ENCODE results near the genes PALM3, TECR and NDUFB7.

DNA sequence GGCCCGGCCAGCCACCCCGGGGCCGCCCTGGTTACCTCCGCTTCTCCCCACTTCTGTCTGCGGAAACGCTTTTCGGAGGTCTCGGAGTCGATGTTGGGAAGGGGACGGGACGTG lies 195 bp downstream of the RFX1 start:
- PRO-cap: no peak

- PRO-cap: no peak
These were observed 11.2 kb downstream of the IL27RA start for GRCh38 chr19:14042516-14043437.

- PRO-cap: bidirectional peak, plus-strand start at chr19:14062282, minus-strand start at chr19:14062076
These were observed at the start of gene PALM3 for GRCh38 chr19:14061324-14062534. Gene PALM3, minus strand, starts transcription at chr19:14062076.

GRCh38 chr19:14093138-14094347 lies 8.0 kb upstream of the C19orf67 start:
- PRO-cap: no peak

- PRO-cap: no peak
These were observed 10.9 kb downstream of the PRKACA start for GRCh38 chr19:14106583-14107164.

DNA sequence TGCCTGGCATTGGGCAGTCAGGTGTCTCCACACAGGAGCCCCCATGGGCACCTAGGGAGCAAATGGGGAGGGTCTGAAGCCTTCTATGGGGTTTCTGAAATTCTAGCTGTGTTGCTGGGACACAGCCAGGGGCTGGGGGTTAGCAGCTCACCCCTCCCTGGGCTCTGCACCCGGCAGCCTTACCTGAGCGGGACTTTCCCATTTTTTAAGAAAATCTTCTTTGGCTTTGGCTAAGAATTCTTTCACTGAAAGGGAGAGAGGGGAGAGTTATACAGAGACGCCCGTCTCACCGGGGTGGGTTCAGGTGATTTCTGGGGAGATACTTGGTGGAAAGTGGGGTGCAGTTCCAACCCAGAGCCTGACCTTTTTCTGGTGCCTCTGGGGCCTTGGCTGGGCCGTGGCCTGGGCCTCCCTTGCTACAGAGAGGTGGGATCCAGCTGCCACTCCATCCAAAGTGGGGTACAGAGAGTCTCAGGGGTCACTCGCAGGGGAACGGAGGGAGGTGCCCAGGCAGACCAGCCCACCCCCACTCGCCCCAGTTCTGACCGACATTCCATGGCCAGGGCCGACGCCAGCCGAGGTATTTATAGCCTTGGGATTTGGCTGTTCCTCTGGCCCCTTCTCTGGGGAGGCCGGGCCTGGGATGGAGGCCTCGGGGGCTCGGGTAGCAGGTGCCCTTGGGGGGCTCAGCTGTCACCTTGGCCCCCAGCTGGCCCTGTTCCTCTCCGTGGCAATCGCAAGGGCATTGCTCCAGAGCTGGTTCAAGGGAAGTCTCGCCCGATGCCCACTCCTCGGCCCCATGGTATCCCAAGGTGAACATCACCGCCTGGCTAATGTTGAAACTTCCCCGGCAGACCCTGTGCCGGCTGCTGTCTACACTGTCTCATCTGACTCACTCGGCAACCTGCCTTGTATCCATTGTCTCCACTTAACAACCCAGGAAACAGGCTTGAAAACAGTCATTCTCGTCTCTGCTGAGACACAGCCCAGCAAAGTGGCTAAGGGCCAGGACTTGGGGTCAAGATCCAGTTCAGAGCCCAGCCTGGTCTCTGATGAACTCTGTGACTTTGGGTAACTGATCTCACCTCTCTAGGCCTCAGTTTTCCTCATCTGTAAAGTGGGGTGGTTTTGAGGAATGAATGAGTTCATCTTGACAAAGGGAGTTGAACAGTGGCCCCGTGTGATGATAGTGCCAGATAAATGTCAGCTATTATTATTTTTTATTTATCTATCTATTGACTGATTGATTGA lies 10.0 kb downstream of the PRKACA start:
- PRO-cap: no peak

- PRO-cap: no peak
These were observed 9.3 kb downstream of the ASF1B start for GRCh38 chr19:14127003-14127564.

- PRO-cap: no peak
These were observed 23.9 kb upstream of the ASF1B start for GRCh38 chr19:14159966-14160921.

- PRO-cap: no peak
These were observed 26.5 kb upstream of the ASF1B start for GRCh38 chr19:14162512-14163588.

DNA sequence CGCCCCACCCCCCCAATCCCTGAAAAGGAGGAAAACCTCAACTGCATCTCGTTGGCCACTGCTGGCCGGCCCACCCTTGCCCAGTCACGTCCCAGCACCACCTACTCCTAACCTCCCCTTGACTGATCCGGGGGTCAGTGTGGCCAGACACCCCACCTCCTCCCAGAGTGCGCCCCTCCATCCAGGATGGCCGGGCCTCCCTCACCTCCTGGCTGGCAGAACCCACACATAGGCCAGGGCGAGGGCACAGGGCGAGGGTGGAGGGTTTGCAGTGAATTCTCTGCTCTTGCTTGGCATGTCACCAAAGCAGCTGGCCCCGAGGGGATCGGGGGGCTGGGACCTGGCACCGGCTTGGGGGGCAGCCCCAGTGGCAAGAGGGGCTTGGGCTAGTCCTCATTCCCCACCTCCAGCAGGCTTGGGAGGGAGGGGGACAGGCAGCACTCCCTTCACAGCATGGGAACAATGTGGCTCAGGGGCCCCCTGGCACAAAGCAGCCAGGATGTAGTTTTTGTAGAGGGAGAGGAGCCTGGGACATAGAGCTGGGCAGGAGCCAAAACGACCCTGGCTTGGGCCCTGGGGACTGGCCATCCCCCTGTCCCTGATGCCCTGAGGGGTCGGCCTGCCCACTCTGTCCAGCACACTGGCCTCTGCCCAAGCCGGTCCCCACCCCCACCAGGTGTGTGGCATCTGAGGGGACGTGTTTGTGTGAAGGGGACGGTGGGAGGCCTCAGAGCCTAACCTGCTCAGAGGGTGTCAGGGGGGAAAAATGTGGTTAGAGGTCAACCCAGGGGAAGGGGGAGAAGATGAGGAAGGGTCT lies 28.5 kb upstream of the ASF1B start:
- PRO-cap: no peak

DNA sequence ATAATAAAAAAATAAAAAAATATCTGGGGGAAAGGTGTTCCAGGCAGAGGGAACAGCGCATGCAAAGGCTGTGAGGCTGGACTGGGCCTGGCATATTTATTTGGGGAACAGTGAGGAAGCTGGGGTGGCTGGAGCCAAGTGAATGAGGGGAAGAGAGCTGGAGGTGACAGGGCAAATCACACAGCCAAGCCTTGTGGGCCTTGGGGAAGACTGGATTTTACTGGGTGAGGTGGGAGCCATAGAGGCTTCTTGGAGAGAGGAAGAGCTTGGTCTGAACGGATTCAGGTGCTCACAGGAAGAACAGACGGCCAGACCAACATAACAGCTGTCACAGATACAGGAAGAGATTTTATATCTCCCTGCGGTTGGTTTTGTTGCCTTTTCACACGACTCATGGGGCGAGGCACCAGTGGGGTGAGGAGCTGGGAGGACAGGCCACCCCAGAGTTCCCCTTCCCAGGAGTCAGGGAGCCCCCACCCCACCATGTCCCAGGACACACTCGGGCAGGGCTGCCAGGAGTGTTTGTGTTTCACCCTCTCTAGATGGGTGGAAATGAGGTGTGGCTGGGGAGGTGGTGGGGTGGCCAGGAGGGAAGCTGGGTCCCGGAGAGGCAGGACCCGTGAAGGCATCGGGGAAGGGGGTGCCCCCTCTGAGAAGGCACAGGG lies 25.5 kb upstream of the ADGRE5 start:
- PRO-cap: bidirectional peak, plus-strand start at position 409 of the sequence, minus-strand start at position 320 of the sequence

DNA sequence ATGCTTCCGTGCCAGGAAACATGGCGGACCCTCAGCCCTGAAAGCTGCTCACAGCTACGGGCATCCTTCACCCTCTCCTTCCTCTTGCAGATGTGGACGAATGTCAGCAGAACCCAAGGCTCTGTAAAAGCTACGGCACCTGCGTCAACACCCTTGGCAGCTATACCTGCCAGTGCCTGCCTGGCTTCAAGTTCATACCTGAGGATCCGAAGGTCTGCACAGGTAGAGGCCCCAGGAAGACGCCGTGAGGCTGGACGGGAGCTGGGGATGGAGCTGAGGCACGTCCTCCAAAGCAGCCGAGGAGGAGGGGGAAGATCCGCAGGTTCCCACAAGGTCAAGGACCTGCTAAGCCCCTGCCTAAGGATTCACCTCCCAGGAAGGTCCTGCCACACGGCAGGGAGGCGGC lies 15.0 kb downstream of the ADGRE5 start:
- PRO-cap: no peak

GRCh38 chr19:14477561-14478140 lies 2.5 kb upstream of the PTGER1 start:
- PRO-cap: no peak

DNA sequence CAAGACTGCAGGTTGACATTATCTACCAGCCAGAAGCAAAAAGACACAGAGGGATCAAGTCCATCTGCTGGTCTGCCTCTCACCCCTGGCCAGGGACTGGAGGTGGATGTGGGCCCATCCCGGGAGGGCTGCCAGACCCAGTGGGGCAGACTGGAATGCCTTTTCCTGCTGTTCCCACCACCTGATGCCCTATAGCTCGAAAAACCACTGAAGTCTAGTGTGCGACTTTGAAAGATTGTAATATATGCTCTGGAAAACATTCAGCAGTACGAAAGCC lies 2.7 kb downstream of the DNAJB1 start:
- PRO-cap: no peak

- PRO-cap: bidirectional peak, plus-strand start at chr19:14529626, minus-strand start at chr19:14529271
These were observed at the start of gene TECR for GRCh38 chr19:14529396-14530456. Gene TECR, plus strand, starts transcription at chr19:14529594.

DNA sequence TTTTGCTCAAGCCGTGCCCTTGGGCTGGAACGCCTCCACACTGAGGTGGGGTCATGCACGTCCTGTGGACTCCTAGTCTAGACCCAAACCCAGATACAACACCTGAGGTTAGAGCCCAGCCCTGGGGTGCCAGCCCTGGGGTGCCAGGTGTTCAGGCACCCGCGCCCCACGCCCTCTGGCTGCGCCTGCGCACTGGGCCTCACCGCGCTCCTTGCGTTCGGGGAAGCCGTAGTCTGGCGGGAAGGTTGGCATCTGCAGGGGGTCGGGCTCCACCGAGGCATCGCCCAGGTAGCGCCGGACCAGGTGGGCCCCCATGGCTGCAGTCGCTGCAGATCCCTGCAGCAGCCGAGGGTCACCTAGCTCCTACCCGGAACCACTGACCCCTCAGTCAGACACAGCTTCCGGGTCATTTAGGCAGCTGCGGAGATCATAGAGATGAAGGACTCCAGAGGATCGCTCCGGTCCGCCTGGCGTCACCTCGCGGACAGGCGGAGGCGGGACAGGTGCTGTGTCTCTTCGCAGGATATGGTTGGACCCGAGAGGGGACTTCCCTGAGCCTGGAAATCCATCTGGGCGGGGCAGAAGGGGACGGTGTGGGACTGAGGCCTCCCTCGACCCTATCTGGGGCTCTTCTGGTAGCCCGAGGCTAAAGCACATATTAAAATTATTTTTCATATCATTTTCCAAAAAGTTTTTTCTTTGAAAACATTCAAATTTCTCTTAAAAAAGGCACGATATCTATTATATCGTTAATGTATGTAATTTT lies at the start of gene NDUFB7:
Gene NDUFB7 (minus strand): TSS at position 381 of the 766 bp plus-strand sequence.
- PRO-cap: unidirectional peak, minus-strand start at position 386 of the sequence

DNA sequence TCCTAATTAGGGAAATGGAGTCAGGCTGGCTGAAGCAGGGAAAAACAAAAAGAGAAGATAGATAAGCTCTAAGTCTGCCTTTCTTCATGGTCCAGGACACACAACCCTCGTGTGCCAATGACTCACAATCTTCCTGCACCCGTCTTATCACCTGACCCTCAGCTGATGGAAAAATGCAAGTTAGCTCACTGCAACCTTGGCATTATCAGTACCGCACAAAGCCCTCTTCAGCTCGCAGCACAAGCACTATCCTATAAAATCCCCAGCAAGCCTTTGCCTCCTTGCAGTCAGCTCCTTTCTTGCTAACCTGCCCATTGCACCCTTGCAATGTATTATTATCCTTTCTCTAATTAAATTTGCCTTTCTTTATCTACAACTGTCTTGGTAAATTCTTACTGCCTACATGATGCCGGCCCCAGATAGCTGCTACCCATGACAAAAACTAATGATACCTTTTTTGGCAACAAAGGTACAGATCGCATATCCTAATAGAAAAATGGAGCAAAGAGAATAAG lies 4.2 kb downstream of the OR7A5 start:
- PRO-cap: no peak

DNA sequence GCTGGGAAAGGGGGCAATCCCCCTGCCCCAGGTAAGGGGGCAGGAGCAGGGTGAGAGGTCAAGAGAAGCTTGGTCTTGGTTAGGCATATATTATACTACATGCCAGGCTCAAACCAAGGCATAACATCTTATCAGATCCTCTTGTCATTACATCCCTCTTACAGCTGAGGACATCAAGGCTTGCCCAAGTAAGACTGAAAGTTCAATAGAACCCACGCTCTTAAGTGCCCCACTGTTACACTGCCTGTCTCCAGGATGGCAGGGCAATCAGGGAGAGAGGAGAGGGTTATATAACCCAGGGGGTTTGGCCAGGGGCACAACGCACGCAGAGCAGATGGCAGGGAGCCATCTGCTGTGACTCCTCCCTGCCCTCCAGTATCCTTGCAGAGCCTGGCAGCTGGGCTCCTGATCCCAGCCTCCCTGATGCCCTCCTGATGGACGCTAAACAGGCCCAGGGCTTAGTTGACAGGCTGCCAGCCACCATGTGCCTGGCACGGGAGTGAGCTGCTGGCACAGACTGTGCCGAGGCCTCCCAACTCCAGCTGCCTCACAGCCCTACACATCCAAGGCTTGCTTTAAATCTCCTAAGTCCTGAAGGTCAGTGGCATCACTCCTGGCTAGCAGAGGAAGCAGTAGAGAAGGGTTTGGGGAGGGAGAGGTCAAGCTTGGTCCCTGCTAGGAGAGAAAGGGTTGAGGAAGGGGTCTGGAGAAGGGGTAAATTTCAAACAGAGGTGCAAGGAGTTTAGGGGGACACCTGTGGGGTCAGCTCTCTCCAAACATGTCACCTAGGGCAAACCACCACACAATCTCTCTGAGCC lies 1.7 kb downstream of the ILVBL start:
- PRO-cap: no peak

GRCh38 chr19:15254951-15255660 lies 22.9 kb upstream of the EPHX3 start:
- PRO-cap: no peak

- PRO-cap: no peak
These were observed 32.3 kb upstream of the EPHX3 start for GRCh38 chr19:15264334-15265192.

Measured in gallbladder (tissue), 1 donor.